Epidermal melanocyte (primary cell): ENCODE results near the gene MYO1B.

- RRBS: no CpG with 5 or more reads among the region's 3 CpGs
Observed at GRCh38 chr2:191166092-191166695, 15.4 kb upstream of the STAT4 start.

GRCh38 chr2:191184444-191185193 is 33.8 kb upstream of the STAT4 start:
- RRBS: no CpG with 5 or more reads among the region's 4 CpGs

- RRBS: 2% methylated on average over 39 of the region's 110 CpGs
Observed at GRCh38 chr2:191244931-191245819, at the start of gene MYO1B. TSS of gene MYO1B (plus strand) at chr2:191245404.

DNA sequence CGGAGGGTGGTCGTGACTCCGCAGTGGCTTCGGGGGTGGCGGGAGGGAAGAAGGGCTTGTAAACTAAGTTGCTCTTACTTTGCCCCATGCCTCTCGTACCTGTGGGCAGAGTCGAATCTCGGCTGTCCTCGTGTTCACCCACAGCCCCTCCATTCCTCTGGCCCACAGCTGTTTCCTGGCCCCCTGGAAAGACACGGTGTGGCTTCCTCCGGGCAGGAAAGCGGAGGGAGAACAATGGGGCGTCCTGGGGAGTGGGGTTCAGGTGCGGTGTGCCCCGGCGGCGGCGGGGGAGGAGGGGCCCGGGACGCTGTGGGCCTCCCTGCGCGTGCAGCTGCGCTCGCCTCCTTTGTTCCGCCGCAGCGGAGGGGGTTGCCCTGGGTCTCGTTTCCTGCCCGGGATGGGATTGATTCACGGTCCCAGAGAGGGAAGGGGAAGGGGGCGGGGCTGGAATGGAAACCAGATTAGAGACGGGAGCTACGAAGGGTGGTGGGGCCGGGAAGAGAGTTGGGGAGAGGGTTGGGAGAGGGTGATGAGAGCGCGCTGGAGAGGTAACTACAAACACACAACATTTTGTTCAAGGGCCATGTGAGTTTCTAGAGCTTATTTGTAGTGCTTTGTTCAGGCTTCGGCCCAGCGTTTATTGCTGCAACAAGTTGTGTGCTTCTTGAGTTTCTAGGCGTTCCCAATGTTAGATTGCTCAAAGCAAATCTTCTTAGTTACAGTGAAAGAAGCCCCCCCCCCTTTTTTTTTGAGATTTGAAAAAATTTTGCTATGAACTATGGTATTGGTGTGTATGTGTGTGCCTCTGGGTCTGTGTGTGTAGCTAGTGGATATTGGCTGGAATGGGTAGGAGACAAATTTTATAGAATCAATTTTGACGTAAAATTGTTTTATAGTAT is 865 bp downstream of the MYO1B start:
- RRBS: 3% methylated on average over 17 of the region's 40 CpGs

GRCh38 chr2:191392794-191393218 is 147.6 kb downstream of the MYO1B start:
- RRBS: no CpG with 5 or more reads among the region's 4 CpGs

- RRBS: no CpG with 5 or more reads among the region's 2 CpGs
Observed at GRCh38 chr2:191567198-191567525, 110.8 kb upstream of the NABP1 start.

GRCh38 chr2:191689591-191690100 is 11.7 kb downstream of the NABP1 start:
- RRBS: no CpG with 5 or more reads among the region's 5 CpGs

GRCh38 chr2:191836550-191837166 is 10.2 kb downstream of the CAVIN2 start:
- RRBS: no CpG with 5 or more reads among the region's 13 CpGs

DNA sequence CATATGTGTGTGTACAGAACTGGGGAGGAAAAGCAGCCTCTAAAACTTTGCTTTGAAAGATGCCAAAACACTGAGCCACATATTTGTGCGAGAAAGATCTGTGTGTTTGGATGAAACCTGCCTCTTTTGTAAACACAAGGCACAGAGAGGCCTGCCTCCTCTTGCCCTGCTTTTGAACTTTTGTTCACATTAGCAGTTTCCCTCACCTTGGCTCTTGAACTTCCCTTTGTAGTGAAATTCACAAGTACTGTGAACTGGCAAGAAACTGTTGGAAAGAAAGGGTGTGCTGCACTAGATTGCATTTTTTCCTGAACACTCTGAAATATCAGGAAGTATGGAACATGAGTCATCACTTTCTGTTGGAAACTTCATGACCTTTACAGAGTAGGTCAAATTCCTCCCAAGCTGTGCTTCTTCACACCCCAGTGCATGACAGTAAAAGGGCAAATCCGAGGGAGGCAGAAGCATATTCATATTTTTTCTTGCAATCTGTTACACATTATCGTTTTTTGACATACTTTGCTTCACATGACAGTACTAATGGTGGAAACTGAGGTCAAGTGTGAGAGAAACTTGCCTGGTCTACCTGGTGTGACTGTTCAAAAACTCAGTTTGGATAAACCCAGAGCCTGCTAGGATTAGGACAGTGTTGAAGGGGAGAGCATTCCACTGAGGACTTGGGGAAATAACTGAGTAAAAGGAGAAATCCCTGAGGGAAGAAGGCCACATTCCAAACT is 20.1 kb upstream of the CAVIN2 start:
- RRBS: no CpG with 5 or more reads among the region's 3 CpGs

GRCh38 chr2:194606640-194606839 is 1050.5 kb upstream of the SLC39A10 start:
- RRBS: no CpG with 5 or more reads among the region's 2 CpGs

- RRBS: no CpG with 5 or more reads among the region's 1 CpG
Observed at GRCh38 chr2:195487013-195487450, 170.0 kb upstream of the SLC39A10 start.

DNA sequence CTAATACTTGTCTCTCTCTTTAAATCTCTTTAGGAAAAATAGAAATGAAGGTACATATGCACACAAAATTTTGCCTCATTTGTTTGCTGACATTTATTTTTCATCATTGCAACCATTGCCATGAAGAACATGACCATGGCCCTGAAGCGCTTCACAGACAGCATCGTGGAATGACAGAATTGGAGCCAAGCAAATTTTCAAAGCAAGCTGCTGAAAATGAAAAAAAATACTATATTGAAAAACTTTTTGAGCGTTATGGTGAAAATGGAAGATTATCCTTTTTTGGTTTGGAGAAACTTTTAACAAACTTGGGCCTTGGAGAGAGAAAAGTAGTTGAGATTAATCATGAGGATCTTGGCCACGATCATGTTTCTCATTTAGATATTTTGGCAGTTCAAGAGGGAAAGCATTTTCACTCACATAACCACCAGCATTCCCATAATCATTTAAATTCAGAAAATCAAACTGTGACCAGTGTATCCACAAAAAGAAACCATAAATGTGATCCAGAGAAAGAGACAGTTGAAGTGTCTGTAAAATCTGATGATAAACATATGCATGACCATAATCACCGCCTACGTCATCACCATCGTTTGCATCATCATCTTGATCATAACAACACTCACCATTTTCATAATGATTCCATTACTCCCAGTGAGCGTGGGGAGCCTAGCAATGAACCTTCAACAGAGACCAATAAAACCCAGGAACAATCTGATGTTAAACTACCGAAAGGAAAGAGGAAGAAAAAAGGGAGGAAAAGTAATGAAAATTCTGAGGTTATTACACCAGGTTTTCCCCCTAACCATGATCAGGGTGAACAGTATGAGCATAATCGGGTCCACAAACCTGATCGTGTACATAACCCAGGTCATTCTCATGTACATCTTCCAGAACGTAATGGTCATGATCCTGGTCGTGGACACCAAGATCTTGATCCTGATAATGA is 23.2 kb downstream of the SLC39A10 start:
- RRBS: no CpG with 5 or more reads among the region's 13 CpGs

GRCh38 chr2:196134335-196134641 is 37.1 kb downstream of the STK17B start:
- RRBS: no CpG with 5 or more reads among the region's 5 CpGs

DNA sequence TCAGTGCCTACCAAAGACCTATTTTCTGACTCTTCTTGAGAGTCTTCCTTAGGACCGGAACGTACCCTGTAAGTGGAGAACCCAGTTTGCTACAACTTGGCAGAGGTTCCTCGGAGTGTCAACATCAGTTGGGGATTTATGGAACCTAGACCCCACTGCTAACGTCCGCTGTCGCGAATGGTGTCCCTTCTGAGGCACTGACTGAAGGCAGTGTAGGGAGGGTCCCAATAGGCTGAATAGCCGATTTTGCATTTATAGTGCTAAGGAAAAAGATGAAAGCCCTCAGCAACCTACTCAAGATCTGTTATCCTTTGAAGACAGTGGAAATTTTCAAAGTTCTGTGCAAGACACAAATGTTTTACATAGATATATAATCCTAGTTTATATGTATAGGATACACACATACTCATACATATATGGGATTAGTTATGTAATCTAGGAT is 639 bp upstream of the STK17B start:
- RRBS: no CpG with 5 or more reads among the region's 8 CpGs

DNA sequence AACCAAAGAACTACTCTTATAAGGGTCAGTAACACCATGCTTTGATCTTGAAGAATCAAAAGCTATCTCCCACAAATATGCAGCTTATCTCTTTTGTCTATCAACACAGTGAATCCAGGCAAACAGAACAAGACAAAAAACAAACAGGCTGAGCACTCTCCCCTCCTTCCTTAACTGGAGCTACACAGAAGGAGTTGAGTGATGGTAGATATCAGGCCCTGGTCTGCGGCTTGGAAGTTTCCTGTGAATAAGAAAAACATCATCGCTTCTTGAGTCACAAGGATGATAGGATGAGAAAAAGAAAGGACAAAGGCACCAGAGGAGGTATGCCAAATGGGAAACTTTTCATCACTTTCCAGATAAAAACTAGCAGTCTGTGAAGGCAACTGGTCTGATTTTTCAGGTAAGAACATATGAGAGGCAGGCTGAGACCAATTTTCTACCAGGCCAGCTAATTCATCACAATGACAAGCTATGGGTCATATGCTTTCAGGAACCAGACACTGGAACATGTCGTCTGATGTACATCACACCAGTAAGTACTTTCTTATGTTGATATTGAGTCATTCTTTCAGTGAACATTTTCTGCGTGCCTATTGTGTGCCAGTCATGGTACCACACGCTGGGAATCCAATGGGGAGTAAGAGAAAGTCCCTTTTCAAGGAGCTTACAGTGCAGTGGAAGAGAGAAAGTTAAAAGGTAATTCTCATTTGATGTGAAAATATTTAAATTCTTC is 88.6 kb upstream of the STK17B start:
- RRBS: no CpG with 5 or more reads among the region's 5 CpGs

DNA sequence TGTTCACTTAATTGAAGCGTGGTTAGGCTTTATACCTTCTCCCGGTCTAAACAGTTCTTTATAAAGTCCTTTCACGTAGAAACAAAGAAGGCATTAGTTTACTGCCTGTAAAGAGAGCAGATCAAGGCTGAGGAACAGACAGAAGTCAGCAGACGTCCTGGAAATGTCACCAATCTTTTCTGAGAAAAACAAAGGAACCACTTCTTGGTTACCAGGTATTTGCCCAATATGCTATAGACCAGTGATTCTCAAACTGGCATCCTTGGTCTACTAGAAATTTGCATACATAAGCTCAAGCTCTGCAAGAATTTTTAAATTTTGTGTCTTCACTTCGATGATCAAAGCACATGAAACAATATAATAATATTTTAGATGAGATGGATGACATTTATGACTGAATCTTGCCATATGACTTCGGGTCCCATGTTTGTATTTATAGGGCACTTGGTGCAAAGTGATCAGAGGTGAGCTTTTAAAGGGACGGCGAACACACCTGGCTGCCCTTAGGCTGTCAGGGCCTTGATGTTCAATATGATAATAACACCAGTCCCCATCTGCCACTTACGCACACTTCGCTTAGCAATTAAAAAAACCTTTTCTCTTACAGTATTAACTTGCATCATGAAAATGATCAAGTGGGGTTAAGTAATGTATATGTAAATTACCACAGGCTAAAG is 89.3 kb upstream of the STK17B start:
- RRBS: no CpG with 5 or more reads among the region's 10 CpGs

- RRBS: no CpG with 5 or more reads among the region's 16 CpGs
Observed at GRCh38 chr2:196291910-196292815, 120.8 kb upstream of the STK17B start.

GRCh38 chr2:196729466-196729867 is 70.0 kb downstream of the GTF3C3 start:
- RRBS: no CpG with 5 or more reads among the region's 2 CpGs

- RRBS: no CpG with 5 or more reads among the region's 7 CpGs
Observed at GRCh38 chr2:197005562-197005846, 79.0 kb upstream of the PGAP1 start.